Airway epithelial cell (primary cell): ENCODE data around the genes SPRYD7 and TRIM13.

DNA sequence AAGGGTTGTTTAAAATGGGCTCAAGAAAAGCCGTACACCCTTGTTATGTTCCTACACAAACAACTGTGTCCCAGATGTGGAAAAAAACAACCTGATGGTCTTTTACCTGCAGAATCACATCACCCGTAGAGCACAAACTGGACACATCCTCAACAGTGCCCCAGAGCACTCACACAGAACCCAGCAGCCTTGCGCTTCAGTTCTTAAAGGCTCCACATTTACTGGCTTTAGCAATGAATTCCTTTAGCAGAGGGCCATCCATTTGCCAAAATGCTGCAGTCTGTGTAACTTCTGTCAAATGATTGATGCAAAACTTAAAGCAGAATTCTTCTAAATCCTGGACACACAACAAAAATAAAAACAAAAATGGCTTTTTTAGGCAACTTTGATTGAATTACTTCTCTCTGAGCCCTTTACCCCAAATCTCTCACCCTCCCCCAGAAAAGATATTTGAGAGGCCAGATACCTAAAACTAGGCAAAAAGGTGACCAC, 38.2 kb downstream of the PHF11 start:
- RAMPAGE, long total RNA, result no peak

- RAMPAGE, long total RNA, result no peak
Measured at GRCh38 chr13:49540431-49541010, 44.8 kb downstream of the PHF11 start.

- RAMPAGE, long total RNA, result no peak
Measured at GRCh38 chr13:49625374-49626160, 2.7 kb upstream of the ARL11 start.

GRCh38 chr13:49779464-49780225, 12.8 kb downstream of the KPNA3 start:
- RAMPAGE, long total RNA, result no peak

DNA sequence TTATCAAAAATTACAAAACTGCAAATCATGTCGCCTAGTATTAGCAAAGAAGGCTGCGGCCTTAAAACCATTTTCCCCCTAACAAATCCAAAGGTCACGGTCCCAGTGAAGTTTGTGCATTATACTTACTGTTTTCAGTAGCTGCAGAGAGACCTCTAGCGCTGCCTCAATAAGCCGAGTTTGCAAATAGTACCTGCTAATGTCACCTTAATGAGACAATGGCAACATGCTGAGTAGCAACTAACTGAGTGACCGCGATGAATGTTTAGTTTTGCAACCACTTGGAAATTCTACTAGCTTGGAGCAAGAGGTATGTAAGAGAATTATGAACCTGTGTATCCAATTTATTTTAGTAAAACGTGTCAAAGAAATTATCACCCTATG, 1.2 kb downstream of the KPNA3 start:
- RAMPAGE, long total RNA, result no peak

DNA sequence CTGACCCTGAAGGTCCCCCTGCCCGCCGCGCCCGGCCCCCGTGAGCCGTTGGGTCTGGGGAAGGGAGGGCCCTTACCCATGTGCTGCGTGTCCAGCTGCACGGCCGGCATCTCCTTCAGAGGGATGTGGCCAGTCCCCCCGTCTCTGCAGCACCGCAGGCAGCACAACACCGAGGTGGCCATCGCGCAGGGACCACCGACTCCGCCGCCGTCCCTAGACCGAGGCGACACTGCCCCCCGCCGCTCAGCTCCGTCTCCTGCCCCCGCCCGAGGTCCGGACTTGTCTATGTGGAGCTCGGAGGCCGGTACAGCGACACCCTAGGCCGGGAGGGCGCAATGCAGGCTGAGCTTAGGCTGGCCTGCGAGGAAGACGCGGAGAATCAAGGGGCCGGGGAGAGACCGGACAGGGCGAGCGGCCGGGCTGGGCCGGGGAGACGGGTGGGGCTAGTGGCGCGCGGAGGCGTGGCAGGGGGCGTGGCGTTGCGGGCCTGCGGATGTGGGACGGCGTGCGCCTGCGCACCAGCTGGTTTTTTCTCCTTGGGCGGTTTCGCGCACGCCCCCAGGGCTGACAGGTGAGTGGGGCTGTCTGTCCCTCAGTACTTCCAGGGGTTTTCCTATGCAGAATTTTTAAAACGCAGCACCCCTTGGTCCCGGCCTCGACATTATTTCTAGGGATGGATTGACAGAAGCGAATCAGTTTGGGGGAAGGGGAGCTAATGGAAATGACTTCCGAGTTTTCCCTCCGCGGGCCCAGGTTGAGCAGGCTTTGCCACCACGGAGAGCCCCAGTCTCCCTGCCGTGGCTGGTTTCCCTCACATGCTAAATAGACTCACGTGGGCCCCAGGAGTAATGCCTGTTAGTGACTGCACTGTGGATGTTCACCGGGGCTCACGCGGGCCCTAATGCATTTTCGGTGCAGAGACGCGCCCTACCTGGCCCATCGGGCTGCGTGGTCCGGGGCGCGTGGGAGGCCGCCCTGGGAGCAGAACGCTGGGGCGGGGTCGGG, at the start of gene SPRYD7:
TSS of gene SPRYD7 (minus strand) at position 287 of the 1,005 bp plus-strand sequence.
- RAMPAGE, long total RNA, result start-site peak on the minus strand centred at position 319 of the sequence, 227 bp wide, 1,872 and 721 reads in 2 replicates

DNA sequence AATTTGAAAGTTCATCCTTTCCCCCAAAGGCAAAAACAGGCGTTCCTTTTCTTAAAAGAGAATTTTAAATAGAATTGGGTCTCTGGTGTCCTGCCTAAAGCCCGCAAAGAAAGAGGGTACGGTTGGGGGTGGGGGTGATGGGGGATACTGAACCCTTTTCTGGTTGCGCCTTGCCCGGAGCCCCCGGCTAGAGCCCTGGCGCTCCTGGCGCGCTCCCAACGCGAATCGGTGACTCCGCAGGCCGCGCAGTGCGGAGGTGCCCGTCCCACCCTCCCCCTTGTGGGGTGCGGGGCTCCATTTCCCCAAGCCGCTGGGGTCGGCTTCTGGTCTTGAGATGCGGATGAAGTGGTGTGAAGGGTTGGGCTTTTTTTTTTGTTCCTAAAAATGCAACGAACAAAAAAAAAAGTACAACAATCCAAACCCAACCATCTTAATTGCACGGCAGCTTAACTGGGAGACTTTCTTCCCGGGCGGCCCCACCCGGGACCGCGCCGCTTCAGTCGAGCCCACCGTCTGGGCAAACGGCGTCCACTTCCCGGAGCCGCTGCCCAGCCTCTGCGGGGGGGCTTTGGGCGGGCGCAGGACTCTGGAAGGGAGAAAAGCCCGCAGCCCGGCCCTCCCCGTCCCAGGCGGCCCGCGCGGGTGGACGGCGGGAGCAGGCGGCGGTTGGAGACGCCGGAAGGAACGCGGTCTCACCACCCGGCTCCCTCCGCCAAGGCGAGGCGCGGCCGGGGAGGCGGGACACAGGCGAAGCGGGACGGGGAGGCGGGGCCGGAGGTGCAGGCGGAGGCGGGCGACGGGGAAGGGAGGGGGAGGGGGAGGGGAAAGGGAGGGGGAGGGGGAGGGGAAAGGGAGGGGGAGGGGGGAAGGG, 533 bp upstream of the TRIM13 start:
- RAMPAGE, long total RNA, result no peak

DNA sequence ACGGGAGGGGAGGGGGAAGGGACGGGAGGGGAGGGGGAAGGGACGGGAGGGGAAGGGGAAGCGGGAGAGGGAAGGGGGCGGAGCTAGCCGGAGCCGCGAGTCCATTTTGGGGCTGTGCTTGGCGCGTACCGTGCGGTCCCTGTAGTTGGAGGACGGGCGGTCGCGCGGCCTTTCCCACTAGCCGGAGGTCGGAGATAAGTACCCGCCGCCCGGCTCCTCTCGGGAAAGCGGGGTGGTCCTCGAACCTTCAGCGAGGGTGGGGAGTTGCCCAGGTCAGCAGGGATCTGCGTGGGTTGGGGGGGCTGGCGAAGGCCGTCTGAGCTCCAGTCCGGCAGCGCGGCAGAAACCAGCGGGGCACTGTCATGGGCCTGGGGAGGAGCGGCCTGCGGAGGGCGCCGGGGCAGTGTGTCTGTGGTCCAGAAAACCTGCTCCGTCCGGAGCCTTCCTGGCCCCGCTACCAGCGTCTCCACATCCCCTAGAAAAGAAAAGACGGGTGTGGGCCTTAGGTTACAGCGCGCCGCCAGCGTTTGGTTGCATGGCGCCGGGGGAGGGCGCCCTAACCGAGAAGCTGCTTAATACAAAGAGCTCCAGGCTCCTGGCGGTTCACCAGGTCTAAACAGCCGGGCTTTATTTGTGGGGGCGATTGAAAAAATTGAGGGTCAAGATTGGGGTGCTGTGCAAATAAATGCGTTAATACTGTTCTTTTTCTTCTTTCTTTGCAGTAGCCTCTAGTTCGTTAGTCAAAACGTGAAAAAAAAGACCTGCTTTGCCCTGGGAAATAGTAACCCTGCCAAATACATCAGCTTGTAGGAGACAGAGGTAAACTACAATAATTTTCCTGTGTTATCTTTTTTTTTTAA, at the start of gene TRIM13:
TSS of gene TRIM13 (plus strand) at position 98 of the 860 bp plus-strand sequence.
- RAMPAGE, long total RNA, result no peak

DNA sequence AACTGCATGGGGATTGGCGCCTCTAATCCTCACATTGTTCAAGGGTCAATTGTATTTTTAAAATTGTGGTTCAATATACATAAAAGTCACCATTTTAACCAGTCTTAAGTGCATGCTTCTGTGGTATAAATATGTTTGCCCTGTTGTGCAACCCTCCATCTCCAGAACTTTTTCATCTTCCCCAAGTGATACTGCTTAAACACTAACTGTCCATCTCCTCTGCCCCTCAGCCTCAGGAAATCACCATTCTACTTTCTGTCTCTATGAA, 38.0 kb downstream of the KCNRG start:
- RAMPAGE, long total RNA, result no peak

- RAMPAGE, long total RNA, result no peak
Measured at GRCh38 chr13:50082436-50083243, 67.4 kb downstream of the KCNRG start.

GRCh38 chr13:50124086-50124952, 109.1 kb downstream of the KCNRG start:
- RAMPAGE, long total RNA, result no peak

DNA sequence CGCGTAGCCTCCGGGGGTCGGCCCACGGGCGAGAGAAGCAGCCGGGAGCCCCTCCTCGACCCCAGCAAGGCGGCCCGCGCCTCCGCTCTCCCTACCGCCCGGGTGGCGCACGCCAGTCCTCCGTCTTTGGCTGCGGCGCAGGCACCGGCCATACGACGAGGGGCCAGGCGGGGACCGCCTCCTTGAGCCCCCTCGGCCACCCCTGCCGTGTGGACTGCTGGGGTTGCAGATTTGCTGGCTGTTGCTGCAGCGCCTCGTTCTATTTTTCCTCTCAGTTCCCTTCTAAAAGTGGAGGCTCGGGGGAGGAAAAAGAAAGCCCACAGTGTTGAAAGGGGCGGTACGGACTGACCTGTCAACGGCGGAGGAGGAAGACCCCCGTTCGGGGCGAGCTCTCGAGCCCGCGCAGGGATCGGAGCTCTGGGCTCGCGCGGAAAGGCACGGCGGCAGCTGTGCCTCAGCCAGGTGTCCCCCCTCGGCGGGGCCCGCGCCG, 109.8 kb downstream of the KCNRG start:
- RAMPAGE, long total RNA, result no peak

GRCh38 chr13:50126869-50127867, 111.9 kb downstream of the KCNRG start:
- RAMPAGE, long total RNA, result no peak

- RAMPAGE, long total RNA, result no peak
Measured at GRCh38 chr13:50129878-50130969, 115.0 kb downstream of the KCNRG start.

- RAMPAGE, long total RNA, result no peak
Measured at GRCh38 chr13:50386345-50387588, 371.5 kb downstream of the KCNRG start.

GRCh38 chr13:50421163-50421384, 405.8 kb downstream of the KCNRG start:
- RAMPAGE, long total RNA, result no peak

DNA sequence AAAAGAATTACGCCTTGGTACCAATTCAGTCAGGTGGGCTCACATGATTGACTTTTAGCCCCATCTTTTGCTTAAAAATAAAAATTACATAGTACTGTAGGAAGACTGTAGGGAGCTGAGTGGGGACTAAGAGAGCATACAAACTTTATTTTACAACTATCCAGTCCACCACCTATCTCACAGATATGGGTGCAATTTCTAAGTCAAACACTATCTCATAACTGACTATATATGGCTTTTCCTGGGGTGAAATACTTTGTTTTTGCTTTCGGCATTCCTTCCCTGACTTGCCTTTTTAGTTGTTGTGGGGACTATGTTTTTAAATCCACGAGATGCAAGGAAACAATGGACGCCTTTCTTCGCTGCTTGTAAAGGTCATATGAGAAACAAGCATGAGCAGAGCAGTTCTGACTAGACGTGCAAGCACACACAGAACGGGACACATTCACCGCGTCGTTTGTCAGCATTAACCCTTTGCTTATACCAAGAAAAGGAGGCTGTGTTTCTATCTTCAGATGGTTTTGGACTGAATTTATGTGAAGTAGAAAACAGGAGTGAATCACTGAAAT, 359.1 kb downstream of the DLEU7 start:
- RAMPAGE, long total RNA, result no peak

- RAMPAGE, long total RNA, result no peak
Measured at GRCh38 chr13:50511864-50512471, 331.5 kb downstream of the DLEU7 start.

- RAMPAGE, long total RNA, result no peak
Measured at GRCh38 chr13:50598221-50598919, 245.1 kb downstream of the DLEU7 start.

DNA sequence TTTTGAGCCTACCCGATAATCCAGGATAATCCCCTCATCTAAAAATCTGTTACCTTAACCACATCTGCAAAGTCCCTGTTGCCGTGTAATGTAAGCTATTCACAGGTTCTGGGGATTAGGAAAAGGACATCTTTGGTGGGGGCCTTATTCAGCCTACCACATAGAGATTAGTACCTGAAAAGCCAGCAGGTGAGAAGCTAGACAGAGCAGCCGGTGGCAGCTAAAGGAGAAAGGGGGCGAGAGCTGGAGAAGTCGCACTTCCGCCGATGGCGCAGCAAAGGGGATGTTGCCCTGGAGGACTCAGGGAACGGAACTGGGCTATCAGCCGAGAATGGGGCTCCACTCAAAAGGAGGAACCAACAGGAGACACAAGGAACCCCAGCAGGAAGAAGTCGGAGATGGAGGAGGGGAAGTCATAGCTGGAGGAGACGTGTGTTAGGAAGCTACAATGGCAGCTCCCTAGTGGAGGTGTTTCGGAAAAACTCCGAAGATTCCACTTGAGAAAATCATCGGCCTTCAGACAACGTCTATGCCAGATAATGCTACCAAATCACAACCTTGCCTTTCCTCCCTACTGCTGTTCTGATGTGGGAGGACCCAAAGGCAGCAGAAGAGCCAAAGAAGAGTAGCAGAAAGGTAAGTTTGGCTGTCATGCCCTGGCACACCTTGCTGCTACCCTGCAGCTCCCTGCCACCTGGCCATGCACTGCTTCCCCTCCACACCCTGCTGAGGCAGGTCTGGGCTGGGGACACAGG, 128.1 kb downstream of the DLEU7 start:
- RAMPAGE, long total RNA, result no peak